Airway epithelial cell (primary cell): ENCODE data around the gene AMER3.

GRCh38 chr2:130388383-130388960 is 32.6 kb downstream of the PTPN18 start:
- RAMPAGE, long total RNA: no peak

GRCh38 chr2:130755171-130756190 is at the start of gene AMER3:
TSS of gene AMER3 (plus strand) at chr2:130755540.
- RAMPAGE, long total RNA: no peak

- RAMPAGE, long total RNA: no peak
Measured at GRCh38 chr2:131017242-131017806, 75.9 kb downstream of the FAM168B start.

GRCh38 chr2:131046906-131047809 is 46.1 kb downstream of the FAM168B start:
- RAMPAGE, long total RNA: no peak

- RAMPAGE, long total RNA: no peak
Measured at GRCh38 chr2:131127054-131127488, 21.9 kb downstream of the PLEKHB2 start.

DNA sequence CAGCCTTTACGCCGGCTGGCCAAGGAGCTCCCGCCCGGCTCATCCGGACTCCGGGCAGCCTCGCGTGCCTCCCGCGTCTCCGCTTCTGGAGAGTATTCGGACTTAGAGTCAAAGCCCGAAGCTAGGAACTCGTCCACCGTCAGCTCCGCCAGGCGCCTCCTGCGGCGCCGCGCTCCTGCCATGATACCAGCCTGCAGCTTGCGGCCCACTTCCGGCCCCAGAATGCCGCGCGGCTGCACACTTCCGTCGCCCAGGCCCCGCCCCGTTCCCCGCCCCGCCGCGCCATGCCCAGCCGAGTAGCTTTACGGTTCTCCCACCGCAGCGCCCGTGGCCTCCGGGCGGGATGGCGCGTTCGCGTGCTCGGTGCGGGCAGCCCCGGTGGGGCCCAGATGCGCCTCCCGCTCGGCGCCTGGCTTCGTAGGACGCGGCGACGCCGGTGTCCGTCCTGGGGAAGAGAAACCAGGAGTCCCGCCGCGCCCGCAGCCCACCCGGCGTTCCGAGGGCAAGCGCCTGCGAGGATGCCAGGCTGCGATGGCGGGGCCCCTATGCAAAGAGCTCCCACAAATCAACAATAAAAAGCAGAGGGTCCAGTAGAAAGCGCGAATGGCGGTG is 31.1 kb upstream of the TUBA3D start:
- RAMPAGE, long total RNA: no peak

DNA sequence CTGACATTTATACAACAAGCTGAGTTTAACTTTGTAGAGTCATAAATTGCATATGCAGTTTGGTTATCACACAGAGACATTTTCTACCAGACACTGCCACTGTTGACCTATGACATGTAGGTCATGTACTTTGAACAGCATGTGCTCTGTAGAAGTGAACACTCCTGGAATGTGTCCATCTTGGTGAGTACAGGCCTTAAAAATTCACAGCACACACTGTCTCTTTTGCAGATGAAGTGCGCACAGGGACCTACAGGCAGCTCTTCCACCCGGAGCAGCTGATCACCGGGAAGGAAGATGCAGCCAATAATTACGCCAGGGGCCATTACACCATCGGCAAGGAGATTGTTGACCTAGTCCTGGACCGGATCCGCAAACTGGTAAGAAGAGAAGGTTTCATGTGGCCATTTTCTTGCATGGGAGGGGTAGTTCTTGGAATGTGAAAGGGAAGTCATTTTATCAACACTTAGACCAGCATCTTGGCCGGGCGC is 3.2 kb downstream of the TUBA3D start:
- RAMPAGE, long total RNA: no peak

DNA sequence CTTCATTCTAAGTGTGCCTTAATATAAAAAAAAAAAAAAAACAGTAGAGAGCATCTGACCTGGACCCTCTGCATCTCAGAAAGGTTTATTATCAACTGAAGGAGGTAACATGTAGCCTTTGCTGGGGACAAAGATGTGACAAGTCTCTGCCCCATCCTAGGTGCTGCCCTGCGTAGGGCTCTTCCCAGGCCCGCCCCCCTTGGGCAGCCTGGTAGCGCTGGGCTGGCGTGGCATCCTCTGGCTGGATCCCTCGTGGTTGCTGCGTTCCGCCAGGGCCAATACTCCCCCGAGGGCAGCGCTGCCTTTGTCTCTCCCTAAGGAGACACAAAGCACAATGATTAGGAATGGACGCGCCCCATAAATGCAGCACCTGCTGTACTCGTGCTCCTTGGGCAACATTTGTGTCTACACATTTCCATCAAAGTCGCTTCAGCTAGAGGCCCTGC is 8.0 kb downstream of the TUBA3D start:
- RAMPAGE, long total RNA: no peak

DNA sequence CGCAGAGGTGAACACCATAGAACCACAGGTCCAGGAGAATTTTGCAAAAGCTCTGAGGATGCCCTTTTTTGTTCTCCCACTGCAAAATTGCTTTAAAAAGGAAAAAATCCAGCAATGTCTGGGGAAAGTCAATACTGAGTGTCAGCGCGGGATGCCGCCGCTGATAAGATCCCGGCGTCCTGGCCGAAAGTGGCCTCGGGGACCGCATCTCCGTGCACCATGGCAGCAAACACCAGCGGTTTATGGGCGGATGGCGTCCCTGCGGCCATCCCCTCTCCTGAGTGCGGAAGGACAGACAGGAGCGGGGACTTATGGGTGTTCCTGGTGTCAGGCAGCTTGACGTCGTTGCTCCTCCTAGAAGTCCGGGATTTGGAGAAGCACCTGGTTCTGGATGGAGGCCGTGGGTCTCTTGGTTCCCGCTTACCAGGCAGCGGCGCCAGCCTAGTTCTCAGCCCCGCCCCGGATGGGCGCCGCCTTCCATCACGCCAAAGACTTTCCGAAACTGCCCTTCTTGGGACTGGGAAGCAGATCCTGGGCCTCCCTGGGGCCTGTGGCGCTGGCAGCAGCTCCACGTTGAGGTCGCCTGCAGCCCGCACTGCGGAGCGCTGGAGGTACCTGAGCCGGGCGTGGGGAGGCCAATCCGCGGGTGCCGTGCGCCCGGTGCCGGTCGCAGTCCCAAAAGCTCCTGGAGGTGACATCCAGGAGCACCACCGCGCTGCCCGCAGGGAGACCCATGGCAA is 119.0 kb downstream of the CCDC74A start:
- RAMPAGE, long total RNA: no peak

DNA sequence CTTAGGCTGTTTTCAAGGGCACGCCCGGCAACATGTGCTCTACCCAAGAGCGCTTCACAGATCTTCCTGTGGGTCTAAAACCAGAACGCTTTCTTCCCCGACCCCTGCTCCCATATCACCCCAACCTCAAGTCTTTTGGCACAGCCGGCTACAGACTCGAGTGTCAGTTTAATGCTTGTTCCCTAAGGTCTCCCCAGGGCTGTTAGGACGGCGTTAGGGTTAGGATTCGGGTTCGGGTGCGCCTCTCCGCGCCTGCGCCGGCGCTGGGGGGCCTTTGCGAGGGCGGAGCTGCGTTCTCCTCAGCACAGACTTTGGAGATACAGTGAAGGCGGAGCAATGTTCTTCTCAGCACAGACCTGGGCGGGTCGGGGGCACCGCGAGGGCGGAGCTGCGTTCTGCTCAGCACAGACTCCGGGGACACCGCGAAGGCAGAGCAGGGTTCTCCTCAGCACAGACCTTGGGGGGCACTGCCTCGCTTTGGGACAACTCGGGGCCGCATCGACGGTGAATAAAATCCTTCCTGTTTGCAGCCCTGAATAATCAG is 274.8 kb downstream of the CCDC74A start:
- RAMPAGE, long total RNA: no peak

GRCh38 chr2:132280755-132281224 is 119.0 kb upstream of the ANKRD30BL start:
- RAMPAGE, long total RNA: no peak

- RAMPAGE, long total RNA: no peak
Measured at GRCh38 chr2:132346764-132347860, 69.5 kb upstream of the GPR39 start.

DNA sequence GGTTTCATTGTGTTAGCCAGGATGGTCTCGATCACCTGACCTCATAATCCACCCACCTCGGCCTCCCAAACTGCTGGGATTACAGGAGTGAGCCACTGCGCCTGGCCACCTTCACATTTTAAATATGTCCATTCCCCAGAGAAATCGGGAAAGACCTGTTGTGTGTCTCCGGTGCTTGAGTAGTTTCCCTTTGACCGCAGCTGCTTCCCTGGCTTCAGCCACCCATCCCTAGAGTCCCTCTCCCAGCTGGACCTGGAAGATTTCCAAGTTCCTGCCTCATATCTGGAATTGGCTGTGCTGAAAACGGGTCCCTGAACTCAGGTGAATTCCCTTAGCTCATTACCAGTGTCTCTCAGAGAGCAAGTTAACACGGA is 49.1 kb downstream of the LYPD1 start:
- RAMPAGE, long total RNA: no peak

DNA sequence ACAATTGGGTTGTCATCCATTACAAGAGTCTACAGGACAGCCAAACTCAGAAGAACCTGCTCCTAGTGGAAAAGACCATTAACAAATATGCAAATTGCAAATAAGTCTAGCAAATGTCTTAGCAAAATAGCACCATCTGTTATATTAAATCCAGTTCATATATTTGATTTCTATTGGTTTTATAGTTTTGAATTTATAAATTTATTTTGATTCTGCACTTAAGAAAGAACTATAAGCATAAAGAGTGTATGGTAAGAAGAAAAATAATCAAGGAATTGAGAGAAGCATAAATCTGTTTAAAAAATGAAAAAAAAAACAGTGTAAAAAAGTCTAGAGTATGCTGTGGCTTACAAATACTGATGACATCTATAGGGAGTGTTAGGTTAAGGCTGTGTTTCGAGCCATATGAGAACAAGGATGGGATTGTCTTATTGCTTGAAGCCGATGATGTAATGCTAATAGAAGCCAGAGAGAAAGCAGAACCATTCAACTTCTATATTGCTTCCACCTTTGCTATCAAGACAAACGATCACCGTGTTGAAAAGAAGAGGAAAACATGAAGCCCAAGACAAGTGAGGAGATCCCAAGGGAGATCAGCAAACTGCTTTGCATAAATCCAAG is 206.4 kb downstream of the NCKAP5 start:
- RAMPAGE, long total RNA: no peak

DNA sequence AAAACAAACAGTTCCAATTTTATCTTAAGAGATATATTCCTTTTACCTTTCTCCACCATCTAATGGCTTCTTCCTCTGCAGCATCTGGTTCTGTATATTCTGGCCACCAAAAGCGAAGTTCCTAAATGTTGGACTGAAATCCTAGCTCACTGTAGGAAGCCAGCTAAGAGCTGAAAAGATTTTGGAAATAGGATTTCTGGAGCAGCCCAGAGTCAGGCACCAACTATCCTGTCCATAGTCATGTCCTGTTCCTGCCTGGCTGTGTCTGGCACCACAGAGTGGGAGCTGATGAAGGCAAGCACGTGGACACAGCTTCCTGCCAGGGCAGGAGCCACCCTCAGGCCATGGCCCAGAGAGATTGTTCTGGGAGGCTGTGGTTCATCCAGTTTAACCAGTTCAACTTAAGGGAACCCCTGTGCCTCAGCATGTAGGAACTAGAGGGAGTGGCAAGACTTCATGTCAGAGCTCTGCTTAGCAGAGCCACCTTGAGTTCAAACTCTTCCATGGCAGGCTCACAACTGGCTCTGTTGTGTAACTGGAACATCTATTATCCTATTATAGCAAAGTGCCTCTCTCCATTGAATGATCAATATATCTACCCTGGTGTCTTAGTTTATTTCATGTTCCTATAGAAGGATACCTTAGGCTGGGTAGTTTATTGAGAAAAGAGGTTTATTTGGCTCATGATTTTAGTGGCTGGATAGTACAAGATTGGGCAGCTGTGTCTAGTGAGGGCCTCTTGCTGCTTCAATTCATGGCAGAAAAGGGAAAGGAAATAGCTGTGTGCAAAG is 73.2 kb upstream of the NCKAP5 start:
- RAMPAGE, long total RNA: start-site peak on the minus strand centred at position 257 of the sequence, 22 bp wide, 40 and 43 reads in 2 replicates

DNA sequence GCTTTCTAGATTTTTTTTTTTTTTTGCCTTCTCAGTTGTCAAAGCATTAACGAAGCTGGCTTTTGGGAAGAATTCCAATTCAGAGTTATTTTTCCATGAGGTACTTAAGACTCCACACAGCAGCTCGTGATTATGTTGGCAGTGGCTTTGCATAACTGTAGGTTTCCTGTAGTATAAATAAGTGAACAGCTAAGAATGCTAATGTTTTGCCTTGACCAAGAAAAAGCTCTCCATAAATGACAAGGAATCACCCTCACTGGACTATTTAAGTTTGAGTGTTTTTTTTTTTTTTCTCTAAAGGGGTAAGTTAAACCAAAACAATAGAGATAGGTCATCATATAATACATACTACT is 187.3 kb upstream of the NCKAP5 start:
- RAMPAGE, long total RNA: no peak

GRCh38 chr2:134140040-134141321 is 113.4 kb upstream of the MGAT5 start:
- RAMPAGE, long total RNA: no peak

DNA sequence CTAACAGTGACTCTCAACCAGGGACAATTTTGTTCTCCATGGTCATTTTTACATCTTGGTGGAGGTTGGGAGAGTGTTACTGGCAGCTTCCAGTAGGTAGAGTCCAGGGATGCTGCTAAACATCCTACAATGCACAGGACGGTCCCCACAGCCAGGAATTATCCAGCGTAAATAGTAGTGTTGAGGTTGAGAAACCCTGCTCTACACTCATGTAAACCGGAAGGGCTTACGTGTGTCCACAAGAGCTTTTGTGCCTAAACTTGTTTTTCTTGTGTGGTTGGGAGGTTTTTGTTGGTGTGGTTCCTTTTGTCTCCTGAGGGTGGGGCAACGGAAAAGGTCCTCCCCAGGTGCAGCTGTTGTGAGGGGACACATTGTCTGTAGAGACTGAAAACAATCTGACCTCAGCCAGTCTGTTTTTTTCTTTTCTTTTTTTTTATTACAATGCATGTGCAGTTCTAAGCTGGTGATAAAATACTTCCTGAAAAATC is 72.7 kb upstream of the MGAT5 start:
- RAMPAGE, long total RNA: no peak

DNA sequence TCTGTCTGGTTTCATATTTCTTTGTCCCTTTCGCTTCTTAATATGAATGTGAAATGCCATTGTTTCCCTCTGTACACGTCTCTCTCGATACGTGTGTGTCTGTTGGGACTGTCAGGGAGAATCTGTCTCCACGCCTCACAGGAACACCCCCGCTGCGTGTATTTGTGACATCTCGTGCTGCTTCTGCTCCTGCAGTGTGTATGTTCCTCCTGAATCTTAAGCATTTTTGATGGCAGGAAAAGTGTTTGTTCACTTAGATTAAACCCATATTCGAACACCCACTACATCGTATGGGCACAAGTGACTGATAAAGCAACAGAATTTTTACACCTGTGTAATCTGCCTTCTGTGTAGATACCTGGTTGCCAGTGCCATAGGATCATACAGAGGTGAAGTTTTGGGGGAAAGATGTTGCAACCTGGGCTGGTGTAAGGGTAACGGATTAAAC is 59.2 kb downstream of the MGAT5 start:
- RAMPAGE, long total RNA: no peak

- RAMPAGE, long total RNA: no peak
Measured at GRCh38 chr2:134328357-134328941, 74.6 kb downstream of the MGAT5 start.